Skeletal muscle cell (primary cell): ENCODE results near the gene DOCK2.

- RRBS: no CpG with 5 or more reads among the region's 10 CpGs
Measured at GRCh38 chr5:163506645-163507165, 1.3 kb downstream of the MAT2B start.

DNA sequence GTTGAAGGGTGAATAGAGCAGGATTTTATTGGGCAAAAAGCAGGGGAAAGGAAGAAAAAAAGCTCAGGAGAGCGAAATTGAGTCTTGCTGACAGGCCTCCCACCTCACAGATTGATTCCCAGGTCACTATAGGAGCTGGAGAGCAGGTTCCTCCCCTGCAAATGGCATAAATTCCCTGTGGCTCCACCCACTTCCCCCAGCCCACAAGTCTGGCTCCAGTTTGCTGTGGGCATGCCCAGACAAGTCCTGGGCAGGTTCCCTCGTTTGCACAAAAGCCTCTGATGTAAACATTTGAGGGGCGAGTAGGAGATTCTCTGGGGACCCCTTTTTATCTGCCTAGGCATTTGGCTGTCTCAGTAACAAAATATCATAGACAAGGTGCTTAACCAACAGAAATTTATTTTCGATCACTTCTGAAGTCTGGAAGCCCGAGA is 614.4 kb downstream of the MAT2B start:
- RRBS: no CpG with 5 or more reads among the region's 5 CpGs

GRCh38 chr5:164360446-164361085 is 855.1 kb downstream of the MAT2B start:
- RRBS: no CpG with 5 or more reads among the region's 4 CpGs

GRCh38 chr5:168165203-168166106 is 126.0 kb upstream of the WWC1 start:
- RRBS: 26% methylated on average over 1 of the region's 9 CpGs

- RRBS: no CpG with 5 or more reads among the region's 9 CpGs
Measured at GRCh38 chr5:168178038-168178549, 113.4 kb upstream of the WWC1 start.

GRCh38 chr5:168269051-168269947 is 22.1 kb upstream of the WWC1 start:
- RRBS: 6% methylated on average over 9 of the region's 28 CpGs

DNA sequence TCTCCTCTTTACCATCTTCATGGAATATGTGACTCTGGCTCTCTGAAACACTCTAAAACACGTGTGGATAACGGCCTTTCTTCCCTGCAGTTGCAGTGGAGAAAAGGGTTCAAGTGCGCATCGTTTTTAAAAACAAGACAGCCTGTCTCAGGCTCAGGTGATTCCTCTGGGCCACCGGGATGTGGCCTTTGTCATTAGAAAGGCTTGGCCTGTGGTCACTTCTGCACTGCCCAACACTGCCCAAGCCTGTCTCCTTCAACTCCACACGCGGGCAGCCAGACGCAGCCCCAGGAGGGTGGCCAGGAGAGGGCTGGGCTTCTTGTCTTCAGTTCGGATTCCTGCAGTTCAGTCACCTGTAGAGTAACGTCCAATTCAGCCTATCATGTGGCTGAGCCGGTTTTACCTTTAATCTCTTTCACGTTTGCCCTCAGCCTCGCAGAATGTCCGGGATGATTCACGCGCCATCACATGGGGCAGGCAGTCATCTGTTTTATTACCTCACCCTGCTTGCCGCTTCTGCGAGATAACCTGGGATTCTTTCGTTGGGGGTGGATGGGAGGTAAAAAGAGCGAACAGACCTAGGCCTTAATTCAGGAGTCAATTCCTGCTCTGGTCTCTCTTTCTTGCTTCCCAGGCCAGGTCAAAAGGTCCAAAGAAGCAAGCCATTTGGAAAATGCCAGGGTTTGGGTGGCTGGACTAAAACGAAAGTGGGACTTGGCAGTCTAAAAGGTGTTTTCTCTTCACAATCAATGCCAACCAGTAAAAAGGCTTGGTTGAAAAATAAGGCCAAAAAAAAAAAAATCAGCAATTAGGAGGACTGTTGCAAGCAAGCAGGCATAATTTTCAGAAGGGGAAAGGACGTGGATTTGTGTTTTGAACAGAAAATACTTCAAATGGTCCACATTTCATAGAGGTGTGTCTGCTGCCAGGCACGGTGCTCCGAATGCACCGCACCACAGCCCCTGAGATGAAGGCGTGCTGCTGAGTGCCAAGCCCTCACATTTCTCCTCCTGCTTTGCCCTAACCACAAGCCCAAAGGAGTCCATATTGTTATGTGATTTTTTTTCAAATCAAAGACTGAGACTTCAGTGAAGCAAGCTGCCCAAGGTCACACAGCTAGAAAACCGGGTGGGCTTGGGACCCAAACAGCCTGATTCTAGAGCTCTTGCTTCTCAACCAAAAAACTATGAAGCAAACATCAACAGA is 2.9 kb upstream of the WWC1 start:
- RRBS: no CpG with 5 or more reads among the region's 27 CpGs

GRCh38 chr5:168295488-168296467 is 4.3 kb downstream of the WWC1 start:
- RRBS: no CpG with 5 or more reads among the region's 14 CpGs

DNA sequence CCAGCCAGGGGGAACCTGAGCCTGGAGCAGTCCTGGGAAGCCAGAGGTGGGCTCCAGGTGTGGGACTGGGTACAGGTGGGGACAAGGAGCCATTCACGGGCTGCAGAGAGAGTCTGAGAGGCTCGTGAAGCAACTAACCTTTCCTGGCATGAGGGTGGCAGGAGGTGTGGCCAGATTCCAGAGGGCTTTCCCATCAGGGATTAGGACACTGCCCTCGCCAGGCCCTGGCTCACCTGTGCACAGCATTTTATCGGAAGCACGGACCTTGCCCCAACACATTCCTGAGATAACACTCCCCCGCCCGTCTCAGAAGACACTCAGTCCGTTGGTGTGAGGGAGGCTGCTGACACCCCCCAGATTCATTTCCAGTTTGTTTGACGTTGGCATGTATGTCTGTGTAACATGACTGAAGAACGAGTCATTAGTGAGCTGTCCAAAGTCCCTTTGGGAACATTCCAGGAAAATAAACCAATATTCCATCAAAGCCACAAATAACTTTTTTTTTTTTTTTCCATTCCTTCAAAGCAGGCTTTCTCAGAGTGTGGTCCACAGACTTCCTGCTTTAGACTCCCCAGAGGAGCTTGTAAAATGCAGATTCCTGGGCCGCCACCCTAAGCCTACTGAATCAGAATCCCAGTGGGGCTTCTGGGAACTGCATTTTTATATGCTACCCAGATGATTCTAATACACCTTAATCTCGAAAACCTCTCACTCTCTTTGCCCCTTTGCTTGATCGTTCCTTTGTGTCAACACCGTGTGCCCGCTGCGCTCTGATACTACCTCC is 23.4 kb downstream of the WWC1 start:
- RRBS: no CpG with 5 or more reads among the region's 16 CpGs

GRCh38 chr5:168334560-168335251 is 43.3 kb downstream of the WWC1 start:
- RRBS: no CpG with 5 or more reads among the region's 5 CpGs

- RRBS: no CpG with 5 or more reads among the region's 12 CpGs
Measured at GRCh38 chr5:168408394-168409004, 77.8 kb upstream of the RARS1 start.

DNA sequence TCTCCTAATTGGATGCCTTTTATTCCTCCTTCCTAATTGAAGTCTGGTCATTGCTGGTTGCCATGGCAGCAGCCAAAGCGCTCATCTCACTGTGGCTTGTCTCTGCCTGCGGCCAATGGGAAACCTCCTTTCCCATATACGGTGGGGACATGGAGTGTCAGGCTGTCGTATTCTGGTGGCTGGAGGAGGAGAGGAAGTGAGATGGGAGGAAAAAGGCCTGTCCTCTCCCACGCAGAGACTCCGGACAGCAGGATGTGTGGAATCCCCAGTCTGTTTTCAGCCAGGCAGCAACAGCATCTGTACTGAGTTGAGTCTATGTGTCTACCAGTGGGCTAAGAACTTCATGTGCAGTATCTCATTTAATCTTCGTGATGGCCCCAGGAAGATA is 52.1 kb upstream of the RARS1 start:
- RRBS: no CpG with 5 or more reads among the region's 7 CpGs

DNA sequence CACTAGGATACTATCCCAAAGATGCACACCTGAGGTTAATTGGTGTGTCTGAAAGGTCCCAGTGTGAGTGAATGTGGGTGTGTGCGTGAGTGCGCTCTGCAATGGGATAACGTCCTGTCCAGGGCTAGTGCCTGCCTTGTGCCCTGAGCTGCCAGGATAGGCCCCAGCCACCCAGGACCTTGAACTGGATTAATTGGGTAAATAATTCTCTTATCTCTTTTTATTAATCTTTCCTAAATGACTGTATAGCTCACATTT is 11.5 kb upstream of the PANK3 start:
- RRBS: no CpG with 5 or more reads among the region's 3 CpGs

DNA sequence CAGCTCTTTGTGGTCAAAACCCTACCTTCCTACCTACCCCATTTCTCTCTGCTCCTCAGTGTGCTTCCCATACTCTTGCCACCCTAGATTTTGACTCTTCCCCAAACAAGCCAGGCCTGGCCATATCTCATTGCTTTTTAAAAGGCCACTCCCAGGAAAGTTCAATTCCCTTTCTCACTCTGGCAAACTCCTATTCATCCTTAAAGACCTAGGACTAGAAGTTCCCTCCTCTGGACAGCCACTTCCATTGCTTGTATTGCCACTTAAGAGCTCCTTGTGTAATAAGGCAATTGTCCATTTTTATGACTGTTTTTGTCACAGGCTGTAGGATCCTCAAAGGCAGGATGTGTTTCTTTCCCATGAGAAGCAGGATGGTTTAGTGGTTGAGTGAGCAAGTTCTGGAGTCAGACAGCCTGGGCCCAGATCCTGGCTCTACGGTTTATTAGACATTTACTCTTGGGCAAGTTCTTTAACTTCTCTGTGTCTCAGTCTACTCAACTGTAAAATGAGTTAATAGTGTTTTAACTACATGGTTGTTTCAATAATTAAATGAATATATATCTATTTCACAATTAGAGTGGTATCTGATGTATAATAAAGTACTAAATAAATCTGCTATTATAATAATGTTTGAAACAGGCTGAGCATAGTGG is 84.6 kb upstream of the PANK3 start:
- RRBS: no CpG with 5 or more reads among the region's 1 CpG

DNA sequence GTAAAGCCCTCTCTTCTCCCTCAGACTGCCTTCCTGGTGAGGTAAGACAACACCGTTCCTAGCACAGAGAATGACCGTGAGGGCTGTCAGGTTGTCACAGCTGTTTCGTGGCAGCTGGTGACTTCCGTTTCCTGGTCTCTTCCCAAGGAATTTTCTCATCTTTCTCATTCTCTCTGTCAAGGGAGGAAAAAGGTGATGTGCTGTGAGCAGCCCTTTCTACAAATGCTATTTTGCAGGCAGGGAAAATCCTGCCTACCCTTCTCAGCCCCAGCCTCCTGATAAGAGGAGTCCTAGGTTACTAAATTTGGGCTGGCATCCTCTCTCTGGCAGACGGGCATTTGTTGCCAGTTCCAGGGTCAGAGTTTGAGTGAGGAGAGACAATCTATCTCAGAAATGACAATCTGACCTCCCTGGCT is 263.5 kb upstream of the PANK3 start:
- RRBS: no CpG with 5 or more reads among the region's 5 CpGs

GRCh38 chr5:168877399-168878110 is 298.4 kb upstream of the PANK3 start:
- RRBS: no CpG with 5 or more reads among the region's 13 CpGs

- RRBS: no CpG with 5 or more reads among the region's 14 CpGs
Measured at GRCh38 chr5:168883168-168883658, 304.0 kb upstream of the PANK3 start.

GRCh38 chr5:169047206-169048043 is 253.5 kb downstream of the SLIT3 start:
- RRBS: no CpG with 5 or more reads among the region's 9 CpGs

DNA sequence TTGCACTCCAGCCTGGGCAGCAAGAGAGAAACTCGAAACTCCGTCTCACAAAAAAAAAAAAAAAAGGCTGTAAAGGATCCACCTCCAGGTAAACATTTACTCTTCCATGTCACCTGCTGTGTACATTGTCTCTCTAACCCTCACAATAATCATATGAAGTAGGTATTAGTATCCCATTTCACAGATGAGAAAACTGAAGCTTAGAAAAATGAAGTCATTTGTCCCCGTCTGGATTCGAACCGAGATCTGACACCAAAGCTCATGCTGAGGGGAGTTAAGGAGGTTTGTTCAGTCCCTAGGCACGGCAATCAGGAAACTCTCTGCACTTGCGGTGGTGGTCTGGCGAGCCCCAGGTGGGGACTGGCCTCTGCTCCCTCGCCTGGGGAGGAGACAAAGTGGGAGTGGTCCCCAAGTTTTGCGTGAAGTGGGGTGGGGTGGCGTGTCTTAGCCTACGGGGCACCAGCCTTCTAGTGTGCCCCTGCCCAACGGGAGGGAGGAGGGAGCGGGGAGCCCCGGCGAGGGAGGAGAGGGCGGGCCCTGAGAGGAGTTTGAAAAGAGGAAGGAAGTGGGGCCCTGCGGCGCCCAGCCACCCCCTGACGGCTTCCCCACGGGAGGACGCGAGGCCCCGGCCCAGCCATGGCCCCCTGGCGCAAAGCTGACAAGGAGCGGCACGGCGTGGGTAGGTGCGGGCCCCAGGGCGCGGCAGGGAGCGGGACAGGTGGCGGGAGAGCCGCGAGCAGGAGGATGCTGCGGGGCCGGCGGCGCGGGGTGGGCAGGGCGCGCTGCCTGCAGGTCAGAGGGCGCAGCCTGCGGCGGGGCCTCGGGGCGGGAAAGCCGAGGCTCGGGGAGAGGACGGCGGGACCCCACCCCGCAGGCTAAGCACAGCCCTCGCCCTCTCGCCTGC is at the start of gene DOCK2:
DOCK2 (plus strand) TSS at position 585 of the 904 bp plus-strand sequence.
- RRBS: no CpG with 5 or more reads among the region's 54 CpGs

- RRBS: no CpG with 5 or more reads among the region's 11 CpGs
Measured at GRCh38 chr5:169695528-169696525, 58.8 kb downstream of the DOCK2 start.